Thoracic aorta endothelial cell (primary cell): Measurements from ENCODE around the gene MRPL12.

GRCh38 chr17:81223729-81224241 lies 1.0 kb upstream of the CEP131 start:
- CAGE, long polyA plus RNA, result no peak

DNA sequence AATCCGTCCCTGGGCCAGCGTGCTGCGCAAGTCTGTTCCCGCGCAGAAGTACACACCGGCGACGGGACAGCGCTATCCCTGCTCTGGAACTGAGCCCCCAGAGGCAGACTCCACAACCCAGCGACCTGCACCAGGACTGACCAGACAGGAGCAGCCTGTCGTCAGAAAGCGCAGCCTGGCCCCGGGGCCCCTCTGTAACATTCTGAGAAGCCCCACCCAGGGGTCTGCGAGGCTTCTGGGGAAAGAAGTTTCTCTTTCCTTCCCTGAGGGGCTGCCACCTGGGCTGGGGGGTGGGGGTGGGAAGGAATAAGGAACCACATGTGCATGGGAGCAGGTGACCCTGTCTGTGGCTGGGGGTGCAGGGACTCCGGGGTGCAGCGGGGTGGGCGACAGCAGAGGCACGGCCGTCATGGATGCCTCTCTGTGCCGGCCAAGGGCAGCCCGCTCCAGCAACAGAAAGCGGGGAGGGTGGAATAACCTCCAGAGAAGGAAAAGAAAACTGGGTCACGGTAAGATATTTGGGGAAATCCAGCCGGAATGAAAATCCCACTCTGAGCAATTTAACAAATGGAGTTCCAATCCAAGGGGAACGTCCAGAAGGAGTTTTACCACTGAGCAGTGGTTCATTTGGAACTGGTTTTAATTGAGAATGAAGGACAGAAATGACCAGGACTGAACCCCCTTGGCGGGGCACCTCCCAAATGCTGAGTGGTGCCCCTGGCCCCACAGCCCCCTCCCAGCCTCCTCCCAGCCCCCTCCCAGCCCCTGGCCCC lies 4.2 kb downstream of the NDUFAF8 start:
- CAGE, long polyA plus RNA, result no peak

GRCh38 chr17:81260015-81260649 lies 21.0 kb downstream of the NDUFAF8 start:
- CAGE, long polyA plus RNA, result no peak

DNA sequence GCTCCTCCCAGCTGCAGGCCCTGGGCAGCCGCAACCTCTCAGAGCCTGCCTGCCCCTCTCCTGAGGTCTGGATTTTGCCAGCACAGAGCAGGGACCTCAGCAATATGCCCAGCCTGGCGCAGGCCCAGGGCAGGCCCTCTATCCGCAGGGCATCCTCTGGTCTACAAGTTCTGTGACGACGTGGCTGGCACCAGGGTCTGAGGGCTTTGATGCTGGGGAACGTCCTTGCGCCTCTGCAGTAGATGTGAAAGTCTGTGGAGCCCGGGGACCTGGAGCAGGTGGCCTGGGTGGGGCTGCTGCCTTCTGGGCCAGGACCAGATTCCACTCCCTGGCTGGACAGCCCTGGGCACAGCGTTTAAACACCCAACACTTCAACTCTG lies 36.6 kb upstream of the SLC38A10 start:
- CAGE, long polyA plus RNA, result no peak

- CAGE, long polyA plus RNA, result no peak
These were observed 46.7 kb upstream of the SLC38A10 start for GRCh38 chr17:81341702-81342356.

GRCh38 chr17:81390746-81391778 lies 4.2 kb upstream of the BAHCC1 start:
- CAGE, long polyA plus RNA, result no peak

DNA sequence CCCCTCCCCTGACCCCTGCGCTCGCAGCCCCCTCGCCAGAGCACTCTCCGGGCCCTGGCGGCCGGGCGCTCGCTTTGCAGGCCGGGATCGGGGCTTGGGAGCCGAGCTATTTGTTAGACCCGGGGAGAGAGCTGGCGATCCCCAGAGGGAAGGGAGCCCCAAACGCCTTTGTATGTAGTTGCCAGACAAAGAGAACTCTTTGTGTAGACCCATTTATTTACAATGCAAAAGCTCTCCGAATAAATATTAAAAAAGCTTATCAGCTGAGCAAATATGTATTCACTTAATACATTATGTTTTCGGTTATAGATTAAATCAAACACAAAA lies 2.4 kb downstream of the BAHCC1 start:
- CAGE, long polyA plus RNA, result no peak

DNA sequence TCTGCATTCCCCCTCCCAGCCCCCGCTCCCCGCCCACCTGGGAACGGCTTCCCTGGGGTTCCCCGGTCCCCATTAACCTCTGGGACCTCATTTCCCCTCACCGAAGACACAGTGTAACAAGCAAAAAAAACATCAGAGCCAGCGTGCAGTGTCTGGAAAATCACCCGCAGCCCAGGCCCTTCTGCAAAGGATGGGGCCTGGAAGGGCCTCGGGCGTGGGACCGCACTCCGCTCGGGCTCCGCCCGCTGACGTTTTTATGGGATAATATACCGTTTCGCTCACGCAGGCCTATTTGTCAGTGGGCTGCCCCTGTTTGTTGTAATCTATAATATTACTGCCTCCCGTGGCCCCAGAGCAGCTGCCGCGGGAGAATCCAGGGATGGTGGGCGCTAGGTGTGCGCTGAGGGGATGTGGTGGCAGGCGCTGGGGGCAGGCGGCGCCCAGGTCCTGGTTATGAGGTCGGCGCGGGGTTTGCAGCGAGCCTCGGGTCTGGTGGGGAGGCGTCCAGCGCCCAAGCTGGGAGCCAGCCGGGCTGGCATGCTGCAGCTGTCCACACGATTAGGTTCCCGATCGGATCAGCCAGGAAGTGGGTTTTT lies 11.2 kb downstream of the BAHCC1 start:
- CAGE, long polyA plus RNA, result no peak

- CAGE, long polyA plus RNA, result no peak
These were observed 33.7 kb downstream of the BAHCC1 start for GRCh38 chr17:81428635-81429592.

GRCh38 chr17:81436266-81436971 lies 41.2 kb downstream of the BAHCC1 start:
- CAGE, long polyA plus RNA, result no peak

GRCh38 chr17:81451483-81452078 lies 56.3 kb downstream of the BAHCC1 start:
- CAGE, long polyA plus RNA, result no peak

DNA sequence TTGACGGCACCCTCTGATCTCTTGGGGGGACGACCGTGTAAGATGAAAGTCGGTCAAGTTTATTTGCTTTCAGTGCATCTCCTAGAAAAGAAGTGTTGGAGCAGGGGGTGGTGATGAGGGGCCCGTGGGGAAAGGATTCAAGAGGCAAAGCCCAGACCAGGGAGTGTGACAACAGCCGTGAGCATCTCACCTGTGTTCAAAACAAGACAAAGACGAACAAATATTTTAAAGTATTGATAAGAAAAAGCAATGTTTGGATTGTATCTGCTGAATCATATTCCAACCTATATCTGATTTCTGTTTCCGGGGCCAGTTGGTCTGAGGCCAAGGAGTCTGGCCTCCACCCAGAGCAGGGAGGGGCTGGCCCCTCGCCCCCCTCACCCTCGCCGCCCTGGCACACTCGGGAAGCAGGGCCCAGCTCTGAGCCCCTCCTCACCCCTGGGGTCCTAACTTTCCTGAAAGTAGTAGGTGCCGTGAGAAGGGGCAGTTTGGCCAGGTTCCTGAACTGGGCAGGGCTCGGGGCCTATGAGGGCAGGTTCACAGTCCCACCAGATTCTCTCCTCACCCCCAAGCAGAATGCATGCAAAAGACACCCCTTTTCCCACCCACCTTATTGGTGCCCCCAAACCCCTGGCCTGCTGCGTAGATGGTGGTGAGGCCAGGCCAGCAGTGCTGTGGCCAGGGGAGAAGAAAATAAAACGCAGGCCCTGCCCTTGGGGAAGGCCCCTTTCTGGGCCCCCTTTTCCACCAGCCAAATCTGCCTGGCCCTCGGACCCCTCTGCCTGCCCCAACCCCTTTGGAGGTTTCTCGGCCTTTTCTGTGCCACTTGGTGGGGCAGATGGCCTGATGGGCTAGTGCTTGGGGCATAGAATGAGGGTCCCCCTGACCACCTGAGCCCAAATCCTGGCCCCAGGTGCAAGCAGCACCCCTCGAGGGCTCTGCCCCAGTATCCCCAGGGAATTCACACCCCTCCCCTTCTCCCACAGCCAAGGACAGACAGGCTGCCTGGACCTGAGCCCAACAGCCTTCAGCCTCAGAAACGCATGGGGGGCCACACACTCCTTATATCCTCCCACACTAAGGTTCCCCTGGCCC lies 47.8 kb downstream of the ACTG1 start:
- CAGE, long polyA plus RNA, result no peak

GRCh38 chr17:81489467-81490101 lies 23.0 kb downstream of the ACTG1 start:
- CAGE, long polyA plus RNA, result no peak

- CAGE, long polyA plus RNA, result no peak
These were observed 16.9 kb upstream of the FAAP100 start for GRCh38 chr17:81568996-81569479.

DNA sequence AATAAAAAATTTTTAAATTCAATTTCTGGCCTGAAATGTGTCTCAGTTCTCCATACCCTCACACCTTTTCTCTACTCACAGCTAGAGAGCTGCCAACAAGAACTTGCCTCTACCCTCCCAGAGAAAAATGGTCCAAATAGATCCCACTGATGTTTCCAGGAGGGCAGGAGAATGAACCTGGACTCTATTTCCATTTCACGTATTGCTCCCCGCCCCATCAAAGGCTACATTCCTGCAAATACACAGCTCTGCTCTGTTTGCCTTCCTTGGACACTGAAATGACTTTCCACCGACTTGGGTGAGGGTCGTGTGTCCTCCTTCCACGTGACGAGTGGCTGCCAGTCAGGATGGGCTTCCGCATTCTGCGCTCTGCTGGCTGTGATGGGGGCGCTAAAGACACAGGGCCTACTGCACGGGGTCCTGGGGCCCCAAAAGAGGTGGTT lies 21.5 kb upstream of the FAAP100 start:
- CAGE, long polyA plus RNA, result no peak

GRCh38 chr17:81579620-81580306 lies 27.6 kb upstream of the FAAP100 start:
- CAGE, long polyA plus RNA, result no peak

DNA sequence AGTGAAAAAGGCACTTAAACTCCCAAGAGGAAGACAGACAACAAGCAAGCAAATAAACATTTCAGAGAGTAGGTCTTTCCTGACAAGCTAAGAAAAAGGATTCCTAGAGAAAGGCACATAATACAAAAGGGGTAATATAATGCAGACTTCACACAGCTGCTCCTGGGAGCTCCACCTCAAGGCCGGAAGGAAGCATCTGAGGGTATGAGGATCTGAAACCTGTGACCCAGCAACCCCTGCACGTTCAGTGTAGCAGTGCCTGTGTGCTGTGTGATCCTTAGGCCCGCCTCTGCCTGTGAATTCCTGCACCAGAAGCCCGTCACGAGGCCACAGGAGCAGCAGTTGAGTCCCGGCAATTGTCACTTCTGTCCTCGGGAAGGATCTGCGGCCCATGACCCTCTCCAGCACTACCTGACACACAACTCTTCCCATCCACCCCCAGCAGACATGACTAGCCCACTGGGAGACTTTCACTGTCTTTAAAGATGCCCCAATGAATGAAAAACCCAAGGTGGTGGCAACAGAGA lies 38.5 kb downstream of the NPLOC4 start:
- CAGE, long polyA plus RNA, result no peak

GRCh38 chr17:81647598-81648523 lies 8.5 kb downstream of the PDE6G start:
- CAGE, long polyA plus RNA, result no peak

GRCh38 chr17:81703155-81703670 lies at the start of gene MRPL12:
Gene MRPL12, plus strand, starts transcription at chr17:81703367.
- CAGE, long polyA plus RNA, result no peak

GRCh38 chr17:81713066-81714114 lies 1.3 kb downstream of the SLC25A10 start:
- CAGE, long polyA plus RNA, result no peak